HTERT-HM (cell line): ENCODE data around the genes TMEM14B and GCM2.

DNA sequence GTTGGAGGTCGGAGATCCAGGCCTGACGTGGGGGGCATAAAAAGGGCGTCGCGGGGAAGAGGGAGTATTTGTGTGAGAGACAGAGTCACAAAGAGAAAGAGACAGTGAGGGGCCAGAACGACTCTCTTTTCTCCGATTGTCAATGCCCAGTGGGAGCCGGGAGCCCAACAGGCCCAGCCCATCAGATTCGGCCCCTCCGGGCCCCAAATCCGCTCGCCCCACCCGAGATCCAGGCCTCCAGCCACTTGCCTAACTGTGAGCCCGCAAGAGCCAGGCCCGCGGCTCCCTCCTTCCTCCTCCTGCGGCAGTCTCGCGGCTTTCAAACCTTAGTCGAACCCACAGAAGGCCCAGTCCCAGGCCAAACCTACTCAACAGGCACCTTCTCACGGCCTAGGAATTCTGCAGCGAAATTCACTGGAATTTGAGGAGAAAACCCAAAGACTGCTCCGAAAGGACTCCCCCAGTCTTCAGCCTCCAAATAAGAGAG lies 2.7 kb upstream of the TFAP2A start:
- RRBS = 94% methylated on average over 2 of the region's 23 CpGs

GRCh38 chr6:10481827-10482079 lies 39.4 kb upstream of the GCNT2 start:
- RRBS = no CpG with 5 or more reads among the region's 2 CpGs

GRCh38 chr6:10610219-10610636 lies 84.2 kb downstream of the C6orf52 start:
- RRBS = no CpG with 5 or more reads among the region's 3 CpGs

GRCh38 chr6:10747243-10747939 lies at the start of gene TMEM14B:
Gene TMEM14B, plus strand, starts transcription at chr6:10747805.
- RRBS = 2% methylated on average over 11 of the region's 50 CpGs

DNA sequence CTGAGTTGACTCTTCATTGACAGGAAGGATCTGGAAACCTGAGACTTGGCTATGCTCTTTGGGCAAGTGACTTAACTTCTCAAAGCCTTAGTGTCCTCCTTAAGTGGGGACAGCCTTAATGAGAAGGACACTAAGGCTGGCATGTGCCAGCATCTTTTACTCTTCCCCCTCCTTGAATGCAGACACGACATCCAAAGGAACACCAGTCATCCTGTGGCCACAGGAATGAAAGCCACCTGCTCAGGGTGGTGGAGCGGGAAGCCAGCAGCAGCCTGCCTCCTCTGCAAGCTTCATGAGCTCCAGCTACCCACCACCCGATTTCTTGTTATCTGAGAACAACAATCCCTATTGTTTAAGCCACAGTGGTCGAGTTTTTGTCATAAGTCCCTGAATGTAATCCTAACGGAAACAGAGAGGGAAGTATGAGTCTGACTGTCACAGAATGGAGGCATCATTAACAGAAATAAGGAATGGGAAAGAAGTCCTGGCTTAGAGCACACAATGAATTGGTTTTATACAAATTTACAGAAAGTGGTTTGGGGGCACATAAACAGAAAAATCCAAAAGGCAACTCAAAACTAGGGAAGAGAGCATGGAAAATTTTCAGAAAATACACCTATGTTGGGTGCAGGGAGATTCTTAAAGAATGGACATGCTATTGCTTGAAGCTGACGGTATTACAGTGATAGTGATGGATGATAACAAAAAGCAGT lies 44.6 kb downstream of the TMEM14B start:
- RRBS = no CpG with 5 or more reads among the region's 6 CpGs

DNA sequence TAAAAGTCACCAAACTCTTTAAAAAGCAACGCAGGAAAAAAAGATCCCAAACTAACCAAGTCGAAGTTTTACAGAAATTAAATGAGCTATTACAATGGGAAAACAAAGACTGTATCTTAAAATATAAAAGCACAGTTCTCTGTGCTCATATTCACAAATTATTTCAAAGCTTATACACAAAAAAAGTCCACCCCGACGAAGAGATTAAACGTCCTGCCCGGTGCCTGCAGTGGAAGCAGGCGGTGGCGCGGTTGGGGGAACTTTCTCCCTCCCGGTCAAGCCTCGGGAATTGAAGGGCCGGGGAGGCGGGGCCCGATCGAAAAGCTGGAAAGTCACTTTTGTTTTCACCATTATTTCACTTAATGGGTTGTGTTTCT lies 1.1 kb downstream of the MAK start:
- RRBS = 15% methylated on average over 5 of the region's 15 CpGs

DNA sequence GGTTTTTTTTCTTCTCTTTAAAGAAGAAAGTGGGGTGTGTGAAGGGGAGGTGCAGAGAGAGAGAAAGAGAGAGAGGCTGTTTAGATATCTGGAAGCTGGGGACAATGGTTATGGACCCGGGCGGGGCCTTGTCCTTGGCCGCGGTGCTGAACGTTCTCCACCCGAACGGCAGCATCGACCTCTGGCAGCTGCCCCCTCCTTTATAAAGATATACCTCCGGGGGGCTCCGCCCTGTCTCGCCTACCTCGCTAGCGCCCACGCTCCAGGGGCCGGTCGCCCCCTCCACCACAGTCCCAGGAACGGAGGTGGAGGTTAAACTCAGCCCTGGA lies at the start of gene GCM2:
GCM2 (minus strand) TSS at position 176 of the 329 bp plus-strand sequence.
- RRBS = 6% methylated on average over 12 of the region's 17 CpGs

DNA sequence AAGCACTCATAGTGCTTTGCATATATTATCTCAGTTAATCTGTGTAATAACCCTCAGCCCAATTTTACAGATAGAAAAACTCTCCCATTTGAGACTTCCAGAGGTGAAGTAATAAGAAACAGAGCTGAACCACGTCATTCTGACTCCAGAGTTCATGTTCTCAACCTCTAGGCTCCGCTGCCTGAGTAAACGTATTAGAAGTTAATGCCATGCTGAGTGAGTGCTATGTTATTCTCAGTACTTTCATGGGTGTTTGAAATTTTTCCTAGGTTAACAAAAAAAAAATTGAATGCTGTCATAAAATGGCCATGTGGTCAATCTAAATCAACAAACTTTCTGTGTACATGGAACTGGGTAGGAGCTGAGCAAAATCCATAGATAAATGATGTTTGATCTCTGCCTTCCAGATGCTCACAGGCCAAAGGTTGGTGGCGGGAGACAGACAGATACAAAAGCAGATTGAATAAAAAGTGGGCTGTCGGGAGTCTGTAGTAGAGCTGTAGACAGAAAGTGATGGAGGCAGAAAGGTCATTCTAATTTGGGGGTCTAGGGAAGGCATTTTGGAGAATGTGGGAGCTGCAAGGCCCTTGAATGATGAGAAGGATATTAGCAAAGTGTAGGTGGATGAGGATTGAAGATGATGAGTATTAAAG lies 22.7 kb upstream of the ELOVL2 start:
- RRBS = no CpG with 5 or more reads among the region's 5 CpGs

- RRBS = no CpG with 5 or more reads among the region's 3 CpGs
These were observed 23.4 kb upstream of the ELOVL2 start for GRCh38 chr6:11067486-11067919.

- RRBS = no CpG with 5 or more reads among the region's 3 CpGs
These were observed 5.1 kb downstream of the NEDD9 start for GRCh38 chr6:11227348-11227862.

DNA sequence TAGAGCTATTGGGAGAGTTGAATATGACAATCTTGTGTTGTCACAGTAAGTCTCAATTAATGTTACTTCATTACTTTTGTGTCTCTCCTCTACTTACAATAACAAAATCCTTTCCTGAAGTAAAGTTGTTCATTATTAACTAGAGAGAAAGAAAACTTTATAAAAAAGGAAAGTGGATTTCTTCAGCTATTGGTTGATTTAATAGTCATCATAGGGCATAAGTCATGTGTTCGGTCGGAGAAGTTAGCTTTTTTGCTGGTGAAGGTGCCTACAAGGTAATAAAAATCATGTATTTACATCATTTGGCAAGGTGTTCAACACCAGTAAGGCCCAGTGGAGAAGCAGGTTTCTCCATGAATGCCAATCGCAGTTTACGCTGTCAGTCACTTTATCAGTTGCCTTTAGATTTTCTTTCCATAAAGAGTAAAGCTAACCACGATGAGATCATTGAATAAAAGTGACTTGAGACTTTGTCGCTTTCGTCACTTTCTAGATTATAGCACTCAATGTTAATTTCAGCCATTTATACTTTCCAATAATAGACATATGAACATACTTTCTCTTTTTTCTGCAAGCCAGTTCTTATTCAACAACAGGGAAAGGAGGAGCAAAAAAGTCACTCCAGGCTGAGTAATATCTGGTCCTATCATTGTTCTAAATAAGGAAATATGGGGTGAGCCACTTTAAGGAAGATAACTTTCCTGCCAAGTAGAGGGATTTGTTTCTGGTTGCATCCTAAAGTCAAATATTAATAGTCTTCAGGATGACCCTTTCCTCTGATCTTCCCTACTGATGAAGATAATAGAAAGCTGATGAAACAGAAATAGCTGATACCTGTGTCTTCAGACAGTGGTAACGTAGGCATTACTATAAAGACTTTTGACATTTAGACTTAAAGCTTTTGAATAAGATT lies 1.8 kb downstream of the NEDD9 start:
- RRBS = no CpG with 5 or more reads among the region's 8 CpGs

GRCh38 chr6:11241716-11242307 lies 9.3 kb upstream of the NEDD9 start:
- RRBS = 30% methylated on average over 6 of the region's 20 CpGs

DNA sequence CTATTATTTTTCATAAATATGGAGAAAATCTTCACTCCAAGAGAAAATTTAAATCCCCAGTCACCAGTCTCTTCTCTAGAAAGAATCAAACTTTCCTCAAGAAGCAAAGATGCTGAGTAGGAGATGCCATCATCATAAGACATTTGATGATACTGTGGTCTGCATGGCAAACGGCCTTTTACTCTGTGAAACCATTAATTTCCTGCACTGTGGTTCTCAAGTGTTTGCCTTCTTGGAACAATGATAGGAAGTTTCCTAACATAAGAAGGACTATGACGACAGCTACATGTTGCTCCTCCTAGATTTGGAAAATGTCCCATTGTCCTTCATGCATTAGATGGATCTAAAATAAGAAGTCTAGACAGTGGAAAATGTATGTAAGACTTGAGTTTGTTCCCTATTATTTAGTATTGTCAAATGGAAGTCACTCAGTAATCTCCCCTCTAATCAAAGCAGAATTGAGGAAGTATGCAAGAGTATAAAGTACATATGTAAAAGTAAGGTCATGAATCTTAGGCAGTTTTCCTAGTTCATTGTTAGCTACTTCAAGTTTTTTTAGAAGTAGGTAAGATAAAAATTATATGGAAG lies 98.5 kb upstream of the TMEM170B start:
- RRBS = no CpG with 5 or more reads among the region's 2 CpGs

DNA sequence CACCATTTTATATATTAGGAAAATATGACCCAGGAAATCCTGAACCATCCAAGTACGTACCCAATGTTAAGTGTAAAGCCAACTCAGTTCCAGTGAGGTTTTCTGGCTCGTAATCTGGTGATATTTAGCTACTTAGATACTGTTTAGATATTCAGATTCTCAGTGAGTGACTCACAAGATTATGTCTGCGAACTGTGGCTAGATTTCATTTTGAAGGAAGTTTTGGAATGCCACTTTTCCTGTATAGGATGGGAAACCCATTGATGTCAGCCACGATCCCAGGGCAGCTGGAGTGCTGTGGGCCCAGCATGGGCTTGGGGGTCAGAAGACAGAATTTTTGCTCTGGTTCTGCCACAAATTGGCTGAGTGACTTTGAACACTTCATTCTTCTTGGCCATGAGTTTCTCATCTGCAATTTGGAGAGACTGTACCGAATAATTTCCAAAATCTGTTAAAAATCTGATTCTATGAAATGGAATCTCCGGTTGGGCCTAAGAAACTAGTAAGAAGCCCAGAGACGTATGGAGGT lies 76.4 kb downstream of the TMEM170B start:
- RRBS = no CpG with 5 or more reads among the region's 7 CpGs

GRCh38 chr6:11729109-11729904 lies 49.3 kb downstream of the ADTRP start:
- RRBS = no CpG with 5 or more reads among the region's 9 CpGs

GRCh38 chr6:11774243-11774599 lies 4.4 kb downstream of the ADTRP start:
- RRBS = no CpG with 5 or more reads among the region's 2 CpGs

- RRBS = no CpG with 5 or more reads among the region's 15 CpGs
These were observed 53.2 kb upstream of the ADTRP start for GRCh38 chr6:11831778-11832175.

GRCh38 chr6:11834180-11834684 lies 55.6 kb upstream of the ADTRP start:
- RRBS = no CpG with 5 or more reads among the region's 6 CpGs

DNA sequence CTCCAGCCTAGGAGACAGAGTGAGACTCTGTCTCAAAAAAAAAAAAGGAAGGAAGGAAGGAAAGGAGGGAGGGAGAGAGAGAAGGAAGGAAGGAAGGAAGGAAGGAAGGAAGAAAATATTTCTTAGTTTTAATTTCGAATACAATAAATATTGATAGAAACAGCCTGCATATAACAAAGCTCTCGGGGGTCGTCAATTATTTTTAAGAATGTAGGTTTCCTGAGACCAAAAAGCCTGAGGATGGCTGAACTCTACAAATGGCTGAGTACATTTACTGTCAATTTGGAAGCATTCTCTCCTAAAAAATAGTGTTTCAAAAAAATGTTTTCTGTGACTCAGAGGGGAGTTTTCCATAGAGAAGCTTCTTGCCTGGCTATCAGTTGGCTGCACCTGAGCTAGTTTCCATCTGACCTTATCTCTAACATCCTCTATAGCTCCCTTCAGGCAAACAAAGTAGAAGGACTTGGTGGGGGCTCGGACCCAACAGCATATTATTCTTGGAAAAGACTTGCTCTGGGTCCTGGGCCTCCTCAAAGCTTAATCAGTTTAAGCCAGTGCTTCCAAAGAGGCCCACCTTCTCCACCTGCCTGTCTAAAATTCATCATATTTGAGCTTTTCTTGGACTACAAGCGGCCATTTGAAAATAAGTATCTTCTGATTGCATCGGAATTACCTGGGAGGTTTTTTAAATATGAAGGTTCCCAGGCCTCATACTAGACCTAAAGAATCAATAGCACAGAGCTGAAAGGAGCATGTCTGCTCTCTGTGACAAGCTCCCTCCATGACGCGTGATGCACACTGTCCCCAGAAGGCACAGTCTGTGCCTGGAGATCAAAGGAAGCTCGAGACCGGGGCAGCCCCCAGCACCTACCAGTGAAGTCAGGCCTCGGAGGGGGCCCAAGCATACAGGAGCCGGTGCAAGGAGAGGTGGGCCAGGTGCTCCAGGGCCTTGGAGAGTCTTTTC lies 80.8 kb upstream of the HIVEP1 start:
- RRBS = 91% methylated on average over 3 of the region's 12 CpGs

- RRBS = no CpG with 5 or more reads among the region's 14 CpGs
These were observed 36.6 kb upstream of the HIVEP1 start for GRCh38 chr6:11975314-11976009.